Vein endothelial cell (primary cell): Measurements from ENCODE around the gene TNFRSF11A.

- CAGE, long polyA plus RNA: no peak
Observed at GRCh38 chr18:60294045-60294423, 78.5 kb downstream of the MC4R start.

DNA sequence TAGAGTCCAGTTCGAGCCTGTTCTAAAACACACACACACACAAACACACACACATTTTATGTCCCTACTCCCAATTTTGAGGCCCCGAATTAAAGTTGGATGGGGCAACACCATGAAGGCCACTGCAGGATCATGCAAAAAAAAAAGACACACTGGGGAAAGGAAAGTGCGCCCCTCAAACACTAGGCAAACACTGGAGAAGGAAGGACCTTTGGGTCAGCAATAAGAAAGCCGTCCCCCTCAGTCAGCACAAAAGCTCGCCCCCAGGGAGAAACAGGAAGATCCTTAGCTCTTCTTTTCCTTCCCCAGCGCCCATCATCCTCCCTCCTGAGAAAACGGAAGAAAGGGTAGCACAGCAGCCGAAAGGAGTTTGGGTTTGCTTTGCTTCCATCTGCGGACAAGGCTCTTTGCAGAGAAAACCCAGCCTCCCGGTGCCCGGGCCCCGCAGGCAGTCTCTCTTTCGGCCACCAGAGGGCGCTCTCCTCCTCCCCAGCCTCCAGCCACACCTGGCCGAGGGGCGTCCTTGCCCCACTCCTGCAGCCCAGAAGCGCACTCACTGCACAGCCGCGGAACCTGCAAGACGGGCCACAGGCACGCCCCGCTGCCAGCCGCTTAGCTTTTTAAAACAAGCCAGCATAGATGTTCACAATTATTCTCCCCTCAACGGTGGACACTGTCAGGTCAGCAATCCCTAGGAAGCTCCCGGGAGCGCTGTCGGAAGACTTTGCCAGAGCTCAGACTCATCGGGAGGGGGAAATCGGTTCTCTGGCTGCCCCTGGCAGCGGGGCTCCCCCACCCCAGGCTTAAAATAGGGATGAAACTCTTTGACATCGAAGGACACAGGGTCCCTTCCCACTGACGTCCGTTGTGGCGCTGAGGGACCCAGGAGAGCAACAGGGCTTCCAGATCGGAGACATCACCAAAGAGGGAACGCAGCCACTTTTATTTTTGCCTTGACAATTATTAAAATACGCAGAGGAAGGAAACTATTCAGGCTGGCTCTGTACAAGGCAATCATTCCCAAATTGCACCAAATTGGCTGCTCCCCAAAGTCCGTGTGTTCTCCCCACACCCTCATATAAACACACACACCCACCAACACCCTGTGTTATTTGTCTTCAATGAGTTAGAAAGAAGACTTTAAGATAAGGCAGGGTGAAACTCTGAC, 248.7 kb downstream of the CDH20 start:
- CAGE, long polyA plus RNA: no peak

DNA sequence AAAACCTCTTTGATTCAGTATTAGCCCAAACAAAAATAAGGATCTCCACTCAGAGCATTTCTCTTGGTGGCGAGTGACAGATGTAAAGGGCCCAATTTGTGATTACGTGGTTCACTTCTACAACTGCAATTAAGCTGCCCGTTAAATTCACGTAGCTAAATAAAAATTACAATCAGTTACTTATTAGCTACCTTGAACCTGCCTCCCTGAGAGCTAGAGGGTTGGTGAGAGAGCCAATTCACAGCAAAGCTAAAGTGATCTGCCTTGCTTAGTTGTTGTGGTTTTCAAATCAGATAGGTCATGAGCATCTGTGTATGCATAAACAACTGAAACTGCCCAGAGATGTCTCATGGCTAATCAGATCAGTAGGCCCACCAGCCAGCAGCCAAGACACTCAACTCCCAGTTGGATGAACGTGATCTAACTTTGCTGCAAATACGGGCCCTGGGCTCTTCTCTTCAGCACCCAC, 156.6 kb downstream of the RNF152 start:
- CAGE, long polyA plus RNA: no peak

DNA sequence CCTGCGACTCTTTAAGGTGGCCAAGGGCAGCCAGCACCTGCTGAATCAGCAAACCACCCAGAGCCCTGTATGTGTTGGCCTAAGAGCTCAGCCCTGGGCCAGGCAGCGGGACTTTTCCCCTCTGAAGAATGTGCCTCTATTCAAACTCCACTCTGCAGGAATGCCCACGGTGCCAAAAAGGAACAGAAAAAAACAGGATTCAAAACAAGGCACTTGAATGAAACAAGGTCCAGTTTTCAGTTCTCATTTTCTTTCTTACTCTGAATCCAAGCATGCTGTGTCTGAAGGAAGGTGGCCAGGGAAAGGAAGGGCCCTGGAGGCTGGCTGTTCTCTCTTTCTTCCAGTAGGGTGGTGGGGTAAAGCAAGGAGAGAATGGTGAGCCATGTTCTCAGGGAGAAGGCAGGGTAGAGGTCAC, 150.1 kb downstream of the RNF152 start:
- CAGE, long polyA plus RNA: no peak

DNA sequence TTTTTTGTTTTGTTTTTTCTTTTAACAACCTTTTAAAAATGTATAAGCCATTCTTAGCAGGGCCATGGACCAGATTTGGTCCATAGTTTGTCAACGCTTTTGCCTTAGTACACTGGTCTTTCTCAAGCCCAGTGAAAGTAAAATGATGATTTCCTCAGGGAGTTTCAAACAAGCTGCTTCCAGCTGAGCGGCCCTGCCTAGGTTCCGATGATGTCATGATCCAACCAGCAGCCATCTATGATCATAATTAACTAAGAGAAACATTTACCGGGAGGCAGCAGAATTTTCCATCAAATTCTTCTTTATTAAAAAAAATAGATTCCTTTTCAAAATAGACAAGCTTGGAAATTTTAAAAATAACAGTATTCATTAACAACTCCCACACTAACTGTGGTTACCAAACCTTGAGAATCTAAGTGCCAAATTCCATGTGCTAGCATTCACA, 149.0 kb downstream of the RNF152 start:
- CAGE, long polyA plus RNA: no peak

GRCh38 chr18:61876980-61877645, 15.7 kb downstream of the RNF152 start:
- CAGE, long polyA plus RNA: no peak

DNA sequence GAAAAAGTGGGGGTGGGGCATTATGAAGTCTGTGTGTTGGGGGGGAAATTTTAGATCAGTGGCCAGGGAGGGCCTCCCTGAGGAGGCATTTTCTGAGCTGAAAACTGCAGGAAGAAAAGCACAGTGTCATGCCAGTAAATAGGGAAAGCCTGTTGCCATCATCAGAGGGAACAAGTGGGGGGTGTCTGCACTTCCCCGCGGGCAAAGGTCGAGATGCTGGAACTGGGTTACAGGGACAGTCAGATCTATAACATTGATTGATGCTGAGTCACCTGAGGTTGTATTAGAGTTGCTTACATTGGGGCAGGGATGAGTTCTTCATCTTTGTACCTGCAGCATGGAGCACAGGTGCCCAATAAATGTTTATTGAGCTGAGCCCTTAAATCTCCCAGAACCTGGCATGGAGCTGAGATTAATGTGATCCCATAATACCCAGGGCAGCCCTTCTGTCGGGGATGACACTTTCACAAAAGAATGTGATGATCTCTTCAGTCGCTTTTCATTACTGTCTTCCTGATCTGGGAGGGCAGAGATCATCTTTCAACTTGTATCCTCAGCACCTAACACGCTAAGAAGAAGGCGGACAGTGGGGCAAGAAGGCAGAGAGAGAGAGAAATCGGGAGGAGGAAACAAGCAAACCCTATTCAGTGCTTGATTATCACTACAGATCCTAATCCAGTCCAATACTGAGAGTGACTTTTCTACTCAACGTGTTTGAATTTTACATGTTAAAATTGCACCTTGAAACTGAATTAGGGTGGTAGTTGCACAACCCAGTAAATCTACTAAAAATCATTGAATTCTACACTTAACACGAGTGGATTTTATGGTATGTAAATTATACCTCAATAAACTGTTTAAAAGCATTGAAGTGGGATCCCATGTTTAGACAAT, 6.0 kb upstream of the RNF152 start:
- CAGE, long polyA plus RNA: no peak

DNA sequence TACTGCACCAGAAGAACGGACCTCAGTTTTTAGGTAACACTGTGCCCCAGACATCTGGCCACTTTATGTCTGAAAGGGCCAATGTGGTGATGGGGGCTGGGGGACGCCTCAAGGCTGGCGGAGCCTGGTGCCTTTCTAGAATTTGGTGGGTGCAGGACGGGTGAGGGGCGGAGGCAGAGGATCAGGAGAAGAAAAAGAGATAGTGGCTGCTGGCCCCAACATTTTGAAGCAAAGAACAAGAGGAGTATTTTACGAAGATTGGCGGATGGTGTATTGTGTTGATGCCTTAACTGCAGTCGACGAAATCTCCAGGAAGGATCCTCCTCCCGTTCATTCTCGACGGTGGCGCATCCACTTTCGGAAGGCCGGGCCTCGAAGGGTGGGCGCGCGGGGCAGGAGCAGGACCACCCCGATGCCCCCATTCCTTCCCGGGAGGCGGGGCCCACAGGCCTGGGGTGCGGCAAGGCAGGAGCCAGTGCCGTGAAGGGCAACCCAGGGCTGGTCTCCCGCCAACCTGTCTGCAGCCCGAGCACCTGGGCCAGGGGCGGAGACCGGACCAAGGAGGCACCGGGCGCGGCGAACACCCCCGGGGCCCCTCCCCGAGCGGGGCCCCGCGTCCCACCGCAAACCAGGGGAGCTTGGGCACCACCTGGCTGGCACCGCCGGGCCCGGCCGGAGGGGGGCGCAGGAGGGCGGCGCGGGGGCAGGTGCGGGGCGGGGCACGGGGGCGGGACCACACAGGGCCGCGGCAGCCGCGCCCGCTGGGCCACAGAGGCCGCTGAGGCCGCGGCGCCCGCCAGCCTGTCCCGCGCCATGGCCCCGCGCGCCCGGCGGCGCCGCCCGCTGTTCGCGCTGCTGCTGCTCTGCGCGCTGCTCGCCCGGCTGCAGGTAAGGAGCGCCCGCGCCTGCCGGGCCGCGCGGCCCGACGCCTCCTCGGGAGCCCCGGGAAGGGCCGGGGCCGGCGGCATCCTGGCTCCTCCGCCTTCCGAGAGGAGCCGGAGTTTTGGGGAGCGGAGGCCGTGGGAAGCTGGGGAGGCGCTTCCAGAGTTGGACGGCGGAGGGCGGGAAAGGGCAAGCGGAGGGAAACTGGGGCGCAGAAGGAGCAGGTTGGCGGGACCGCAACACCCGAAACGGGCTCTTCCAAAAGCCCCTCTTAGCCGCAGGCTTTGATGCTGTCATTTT, at the start of gene TNFRSF11A:
Gene TNFRSF11A, plus strand, starts transcription at position 771 of the 1,182 bp plus-strand sequence.
- CAGE, long polyA plus RNA: no peak

DNA sequence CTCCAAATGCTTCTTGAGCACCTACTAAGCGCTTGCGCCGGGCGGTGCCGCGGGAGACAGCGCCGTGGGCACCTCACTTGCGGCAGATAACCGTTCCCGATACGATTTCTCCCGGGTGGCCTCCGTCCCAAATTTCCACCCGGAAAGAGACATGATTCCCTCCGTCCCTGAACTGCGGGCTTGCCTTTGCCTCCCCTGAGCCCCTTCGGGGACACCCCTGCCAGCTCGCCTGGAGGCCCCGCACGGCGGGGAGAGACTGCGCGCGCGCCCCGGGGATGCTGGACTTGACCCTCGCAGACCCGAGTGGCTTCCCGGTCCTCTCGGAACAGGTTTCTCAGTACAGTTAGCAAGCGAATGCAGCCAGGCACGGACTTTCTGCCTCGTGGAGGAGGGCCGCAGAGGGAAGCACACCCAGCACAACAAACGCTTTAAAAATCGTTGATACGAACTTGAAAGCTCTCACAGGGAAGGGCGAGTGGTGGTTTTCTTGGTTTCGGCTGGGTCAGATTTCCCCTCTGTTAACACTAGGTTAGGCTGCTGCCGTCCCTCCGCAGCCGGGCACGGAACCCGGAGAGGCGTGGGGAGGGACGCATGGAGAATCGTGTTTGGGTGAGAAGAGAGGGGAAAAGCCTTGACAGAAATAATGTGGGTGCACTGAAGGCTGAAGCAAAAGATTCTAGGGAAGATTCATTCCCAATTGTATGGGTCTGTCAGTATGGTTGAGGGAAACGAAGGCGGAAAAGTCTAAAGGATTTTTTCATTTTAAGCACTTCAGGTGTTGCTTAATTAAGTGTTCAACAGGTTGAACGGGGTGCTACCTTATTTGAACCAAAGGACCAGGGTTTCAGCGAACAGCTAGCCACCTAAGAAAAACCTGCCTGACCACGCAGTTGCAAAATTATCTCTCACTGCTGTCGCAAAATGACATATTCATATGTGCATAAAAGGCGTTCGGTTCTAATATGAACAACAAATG, 900 bp downstream of the TNFRSF11A start:
- CAGE, long polyA plus RNA: no peak

GRCh38 chr18:62384436-62385637, 59.7 kb downstream of the TNFRSF11A start:
- CAGE, long polyA plus RNA: no peak

DNA sequence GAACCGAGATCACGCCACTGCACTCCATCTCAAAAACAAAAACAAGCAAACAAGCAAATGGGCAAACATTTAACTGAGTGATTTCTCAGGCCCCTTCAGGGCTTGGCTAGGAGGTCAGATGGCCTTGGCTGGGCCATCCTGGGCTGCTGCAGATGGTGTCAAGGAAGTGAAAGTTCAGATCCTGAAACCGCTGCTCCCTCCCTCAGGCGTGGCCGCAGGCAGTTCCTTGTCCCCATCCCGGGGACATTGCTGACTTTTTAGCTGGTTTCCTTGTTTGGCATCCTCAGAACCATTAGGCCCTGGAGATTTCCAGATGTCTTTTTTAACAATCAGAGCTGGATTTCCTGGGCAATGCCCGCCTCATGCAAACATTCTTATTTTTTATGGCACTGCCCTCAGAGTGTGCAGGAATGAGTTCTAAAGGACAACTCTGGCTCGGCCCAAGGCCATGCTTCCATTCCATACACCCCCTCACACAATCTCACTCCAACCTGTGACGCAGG, 86.2 kb upstream of the ZCCHC2 start:
- CAGE, long polyA plus RNA: no peak

DNA sequence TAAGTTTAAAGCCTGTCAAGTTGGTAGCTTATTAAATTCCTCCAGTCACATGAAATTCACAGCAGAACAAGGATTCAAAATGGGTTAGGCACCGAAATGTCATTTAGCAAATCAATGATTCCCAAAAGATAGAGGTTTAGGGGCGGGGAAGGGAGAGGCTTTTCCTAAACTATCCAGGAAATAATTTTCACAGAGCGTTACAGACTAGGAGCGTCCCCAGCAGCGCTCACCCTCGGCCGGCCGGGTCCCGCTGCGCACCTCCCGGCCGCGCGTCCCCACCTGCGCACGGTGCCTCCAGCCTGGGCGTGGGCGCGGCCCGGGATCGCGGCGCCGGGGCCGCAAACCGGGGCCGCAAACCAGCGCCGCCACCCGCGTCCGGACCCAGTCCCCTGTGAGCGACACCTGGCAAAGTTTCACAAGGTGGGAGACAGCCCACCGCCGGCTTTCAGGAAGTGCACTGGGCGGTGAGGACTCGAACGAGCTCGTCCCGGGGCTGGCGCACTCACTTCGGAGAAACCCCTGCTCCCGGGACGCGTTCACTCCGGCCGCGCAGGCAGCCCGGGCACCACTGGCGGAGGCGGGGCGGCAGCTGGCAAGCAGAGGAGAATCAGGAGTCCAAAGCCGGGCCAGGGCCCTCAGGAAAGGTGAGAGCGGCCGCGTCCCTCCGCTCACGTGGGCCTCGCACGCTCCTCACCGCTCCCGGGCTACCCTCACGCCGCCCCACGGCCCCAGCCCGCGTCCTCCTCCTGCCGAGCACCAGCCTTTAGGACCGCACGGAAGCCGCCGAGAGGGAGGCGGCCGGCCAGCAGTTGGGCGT, 535 bp upstream of the ZCCHC2 start:
- CAGE, long polyA plus RNA: no peak

DNA sequence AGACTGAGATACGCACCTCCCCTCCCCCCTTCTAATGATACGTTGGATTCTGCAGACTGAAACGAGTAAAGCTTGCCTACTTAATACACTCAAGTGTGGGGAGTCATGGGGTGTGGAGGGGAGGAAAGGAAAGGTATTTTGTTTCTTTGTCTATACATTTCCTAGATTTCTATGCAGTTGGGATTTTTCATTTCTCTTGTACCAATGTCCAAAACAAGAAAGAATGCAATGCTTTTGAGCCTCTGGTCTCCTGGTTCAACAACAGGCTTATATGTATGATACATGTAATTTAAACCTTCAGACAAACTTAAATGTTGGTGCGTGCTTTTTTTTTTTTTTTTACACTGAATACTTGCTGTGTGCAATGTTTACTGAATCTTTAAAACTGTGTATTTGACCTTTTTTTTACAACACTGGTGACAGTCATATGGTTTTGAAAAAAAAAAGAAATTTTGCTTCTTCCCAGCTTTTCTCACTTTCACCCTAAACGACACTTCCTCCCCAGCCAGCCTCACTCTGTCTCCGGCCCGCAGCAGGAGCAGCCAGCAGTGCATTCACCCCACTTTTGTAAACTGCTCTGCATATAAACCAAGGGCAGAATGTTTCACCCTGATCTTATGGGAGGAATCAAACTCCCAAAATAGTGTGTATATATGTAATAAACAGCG, 53.8 kb downstream of the ZCCHC2 start:
- CAGE, long polyA plus RNA: no peak

DNA sequence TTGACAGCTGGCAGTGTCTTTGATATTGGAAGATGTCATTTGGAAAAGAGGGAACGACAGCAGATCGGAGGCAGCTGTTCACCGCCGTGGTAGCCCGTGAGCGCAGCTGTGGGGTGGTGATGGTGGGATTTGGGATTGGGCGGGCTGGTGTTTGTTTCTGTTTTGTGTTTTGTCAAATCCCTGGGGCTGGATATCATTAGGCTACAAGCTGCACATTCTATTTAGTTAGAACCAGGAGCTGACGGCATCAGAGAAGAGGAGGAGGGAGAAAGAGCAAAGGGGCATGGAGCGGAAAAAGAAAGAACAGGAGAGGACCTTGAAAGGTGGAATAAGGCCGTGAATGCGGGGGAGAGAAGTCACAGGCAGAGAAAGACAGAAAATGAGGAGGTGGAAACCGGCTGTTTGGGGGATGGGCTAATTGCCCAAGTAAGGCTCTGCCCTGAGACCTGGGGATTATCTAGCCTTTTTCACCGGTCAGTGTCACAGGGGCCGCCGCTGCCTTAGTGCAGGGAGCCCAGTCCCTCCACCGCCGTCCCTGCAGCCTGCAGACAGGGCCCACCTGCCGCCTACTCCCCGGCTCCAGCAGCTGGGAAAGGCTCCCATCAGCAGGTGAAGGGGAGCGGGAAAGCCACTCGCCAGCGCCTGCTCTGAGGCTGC, 88.0 kb downstream of the ZCCHC2 start:
- CAGE, long polyA plus RNA: no peak

DNA sequence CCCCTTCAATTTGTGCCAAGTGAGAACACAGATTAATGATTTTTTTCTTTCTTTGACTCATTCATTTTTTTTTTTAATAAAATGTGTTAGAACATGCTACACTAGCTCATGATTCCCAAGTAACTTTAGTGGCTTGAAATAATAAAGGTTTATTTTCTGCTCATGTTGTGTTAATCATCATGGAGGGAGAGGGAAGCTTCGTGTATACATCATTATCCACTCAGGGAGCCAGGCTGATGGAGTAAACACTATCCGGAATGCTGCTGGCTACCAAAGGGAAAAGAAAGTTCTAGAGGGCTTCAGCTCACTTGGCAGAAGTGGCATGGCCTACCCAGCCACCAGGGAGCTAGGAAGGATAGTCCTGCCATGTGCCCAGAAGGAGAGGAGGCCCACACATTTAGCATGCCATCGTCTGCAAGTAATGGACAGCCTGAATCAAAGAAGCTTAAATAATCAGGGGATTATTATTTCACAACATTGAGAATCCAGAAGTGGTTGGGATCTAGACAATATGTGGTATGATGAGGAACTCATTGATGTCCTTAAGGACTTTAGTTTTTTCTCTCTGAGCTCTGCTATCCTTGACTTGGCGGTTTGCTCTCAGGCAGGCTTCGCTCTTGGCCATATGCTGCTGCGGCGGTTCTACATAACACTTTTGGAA, 40.8 kb downstream of the PHLPP1 start:
- CAGE, long polyA plus RNA: no peak

- CAGE, long polyA plus RNA: no peak
Observed at GRCh38 chr18:63004613-63005203, 289.4 kb downstream of the PHLPP1 start.

GRCh38 chr18:63100085-63100841, 219.3 kb downstream of the BCL2 start:
- CAGE, long polyA plus RNA: no peak

- CAGE, long polyA plus RNA: no peak
Observed at GRCh38 chr18:63236923-63237590, 82.5 kb downstream of the BCL2 start.

DNA sequence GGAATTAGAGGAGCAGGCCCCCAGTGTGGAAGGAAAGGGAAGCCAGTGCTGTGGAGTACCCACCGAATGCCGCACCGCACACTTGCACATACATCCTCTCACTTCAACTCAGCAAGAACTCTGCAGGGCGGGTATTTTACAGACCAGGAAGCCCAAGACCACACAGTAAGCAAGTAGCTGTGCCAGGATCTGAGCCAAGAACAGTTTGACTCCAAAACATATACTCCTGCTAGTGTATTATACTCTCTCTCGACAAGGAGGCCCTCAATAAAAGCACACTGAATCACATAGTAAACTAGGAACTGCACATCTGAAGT, 69.7 kb downstream of the BCL2 start:
- CAGE, long polyA plus RNA: no peak

GRCh38 chr18:63317564-63318417, 1.8 kb downstream of the BCL2 start:
- CAGE, long polyA plus RNA: no peak